H1 (cell line): ENCODE measurements around a stretch of chr12.

DNA sequence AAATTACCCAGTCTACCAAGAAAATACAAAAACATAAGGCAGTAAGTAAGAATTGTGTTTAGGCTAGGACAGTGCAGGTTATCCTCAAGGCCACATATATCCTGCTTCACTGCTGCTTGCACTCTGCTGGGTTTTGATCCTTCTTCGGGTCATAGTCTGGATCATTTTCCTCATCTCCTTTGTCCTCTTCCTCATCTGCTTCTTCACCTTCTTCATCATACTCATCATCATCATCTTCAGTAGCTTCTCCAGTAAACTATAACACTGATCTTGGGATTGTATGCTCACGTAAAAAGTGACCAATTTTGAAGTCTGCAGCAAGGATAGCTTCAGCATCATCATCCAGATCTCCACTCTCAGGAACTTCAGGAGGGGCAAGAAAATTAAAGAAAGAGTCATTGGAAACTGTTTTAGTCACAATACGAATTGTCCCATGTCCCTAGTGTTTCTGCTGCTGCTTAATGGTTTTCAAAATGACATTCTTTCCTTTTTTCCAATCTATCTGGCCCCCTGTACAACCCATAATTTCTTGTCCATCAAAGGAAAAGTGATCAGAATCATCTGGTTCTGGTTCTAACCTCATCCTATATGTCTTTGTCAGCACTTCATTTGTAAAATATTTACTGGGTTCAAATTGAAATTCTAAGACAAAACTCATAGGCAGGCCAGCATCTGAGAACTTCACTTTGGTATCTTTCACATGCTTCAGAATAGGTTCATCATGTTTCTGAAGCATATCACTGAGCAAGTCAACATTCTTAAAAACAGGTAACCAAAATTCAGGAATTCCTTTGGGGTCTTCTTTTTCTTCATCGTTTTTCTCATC, 29.2 kb downstream of the YARS2 start:
- RRBS: no CpG with 5 or more reads among the region's 4 CpGs
CAGE:
- cytosol, long polyA plus RNA: no peak
- long polyA plus RNA: no peak
- nucleus, long polyA plus RNA: start-site peak on the minus strand centred at position 169 of the sequence, 46 bp wide, 5 reads

DNA sequence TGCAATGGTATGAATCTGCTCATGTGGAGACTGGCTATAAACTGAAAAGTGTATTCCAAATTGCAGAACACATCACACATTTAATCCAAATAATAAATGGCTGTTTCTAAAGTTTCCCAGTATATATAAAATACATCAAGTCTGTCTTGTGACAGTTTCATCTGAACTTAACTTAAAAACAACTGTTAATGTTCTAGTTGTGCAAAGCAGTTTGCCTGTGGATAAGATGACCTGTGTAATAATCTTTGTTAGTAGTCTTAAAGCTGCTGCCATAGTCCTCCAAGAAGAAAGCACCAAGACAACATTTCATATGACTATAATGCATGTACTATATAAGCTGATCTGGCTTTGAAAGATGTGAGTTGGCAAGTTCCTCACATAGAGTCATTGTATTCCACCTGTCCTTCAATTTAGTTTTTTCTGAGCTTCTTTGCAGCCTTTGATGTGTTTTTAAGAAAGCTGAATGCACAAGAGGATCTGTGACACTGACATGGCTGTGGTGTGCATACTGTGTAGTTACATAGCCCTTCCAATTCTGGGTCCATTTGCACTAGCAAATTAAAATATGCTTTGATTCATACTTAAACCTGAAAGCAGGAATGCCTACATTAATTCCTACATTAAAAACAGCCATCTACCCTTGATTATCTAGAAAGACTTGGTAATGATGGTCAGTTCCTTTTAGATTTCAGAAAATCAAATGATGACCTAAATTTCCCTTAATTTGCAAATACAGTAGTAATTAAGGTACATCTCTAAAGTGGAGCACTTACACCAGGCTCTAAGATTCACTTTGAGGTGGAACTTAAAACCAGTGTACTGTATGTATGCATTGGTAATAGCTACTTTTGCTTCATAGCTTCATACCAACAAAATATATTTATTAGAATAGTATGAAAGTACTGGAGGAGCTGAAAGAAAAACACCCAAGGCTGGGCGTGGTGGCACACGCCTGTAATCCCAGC, 11.9 kb downstream of the YARS2 start:
- RRBS: no CpG with 5 or more reads among the region's 2 CpGs
CAGE:
- cytosol, long polyA plus RNA: no peak
- long polyA plus RNA: no peak
- nucleus, long polyA plus RNA: no peak

DNA sequence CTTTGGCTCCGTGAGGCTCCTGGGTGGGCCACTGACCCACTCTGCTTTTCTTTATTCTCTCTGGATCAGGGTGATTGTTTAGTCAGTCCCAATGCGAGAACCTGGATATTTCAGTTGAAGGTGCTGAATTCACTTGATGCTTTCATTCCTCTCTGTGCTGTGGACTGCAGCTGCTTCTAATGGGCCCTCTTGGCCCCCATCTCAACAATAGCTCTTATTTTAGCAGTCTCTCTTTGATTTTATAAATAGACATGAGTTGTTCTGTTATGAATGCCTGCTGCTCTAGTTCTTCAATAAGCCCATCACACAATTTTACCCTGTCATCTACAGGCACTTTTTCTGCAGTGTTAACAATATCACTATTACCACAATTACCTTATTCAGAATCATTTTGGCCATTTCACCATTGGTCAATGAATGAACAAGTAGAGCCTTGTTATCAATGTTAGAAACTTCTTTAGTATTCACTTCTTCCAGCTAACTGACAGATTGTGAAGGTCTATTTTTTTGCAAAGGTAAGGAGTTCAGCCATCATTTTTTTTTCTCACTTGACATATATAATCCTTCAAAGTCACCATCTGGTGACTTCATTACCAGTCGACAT, 54.2 kb upstream of the YARS2 start:
- RRBS: no CpG with 5 or more reads among the region's 3 CpGs
CAGE:
- cytosol, long polyA plus RNA: no peak
- long polyA plus RNA: no peak
- nucleus, long polyA plus RNA: no peak

GRCh38 chr12:32877397-32878348, 18.9 kb downstream of the PKP2 start:
- RRBS: no CpG with 5 or more reads among the region's 28 CpGs
CAGE:
- cytosol, long polyA plus RNA: no peak
- long polyA plus RNA: no peak
- nucleus, long polyA plus RNA: no peak

- RRBS: no CpG with 5 or more reads among the region's 6 CpGs
CAGE:
- cytosol, long polyA plus RNA: no peak
- long polyA plus RNA: no peak
- nucleus, long polyA plus RNA: no peak
Observed at GRCh38 chr12:32983835-32984469, 87.4 kb upstream of the PKP2 start.

DNA sequence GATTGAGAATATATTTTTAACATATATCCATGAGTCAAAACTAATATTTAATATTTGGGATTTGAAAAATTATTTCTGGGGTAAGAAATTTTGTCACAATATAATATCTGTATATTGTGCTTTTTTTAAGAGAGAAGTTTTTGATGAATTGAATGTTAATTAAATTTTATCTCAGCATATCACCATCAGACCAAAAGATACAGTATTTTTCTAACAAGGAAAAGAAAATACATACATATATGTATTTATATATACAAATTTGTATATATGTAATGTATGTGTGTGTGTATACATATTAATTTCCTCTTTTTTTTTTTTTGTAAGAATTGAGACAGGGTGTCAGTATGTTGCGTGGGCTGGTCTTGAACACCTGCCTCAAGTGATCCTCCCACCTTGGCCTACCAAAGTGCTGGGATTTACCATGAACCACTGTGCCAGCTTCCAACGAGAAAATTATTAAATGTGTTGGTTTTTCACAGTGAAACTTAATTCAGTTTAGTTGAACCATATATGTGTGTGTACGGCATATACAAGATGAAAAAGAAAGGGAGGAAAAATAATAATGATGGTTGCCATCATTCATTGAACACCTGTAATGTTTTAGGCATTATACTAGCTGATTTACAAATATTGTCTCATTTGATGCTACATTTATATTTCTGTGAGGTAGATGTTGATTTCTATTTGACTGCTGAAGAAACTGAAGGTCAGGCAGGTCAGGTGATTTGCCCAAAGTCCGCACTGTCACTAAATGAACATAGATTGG, 10.3 kb downstream of the ALG10 start:
- RRBS: no CpG with 5 or more reads among the region's 4 CpGs
CAGE:
- cytosol, long polyA plus RNA: no peak
- long polyA plus RNA: no peak
- nucleus, long polyA plus RNA: no peak

GRCh38 chr12:34600928-34601127, 578.5 kb downstream of the ALG10 start:
- RRBS: no CpG with 5 or more reads among the region's 11 CpGs
CAGE:
- cytosol, long polyA plus RNA: no peak
- long polyA plus RNA: no peak
- nucleus, long polyA plus RNA: no peak

DNA sequence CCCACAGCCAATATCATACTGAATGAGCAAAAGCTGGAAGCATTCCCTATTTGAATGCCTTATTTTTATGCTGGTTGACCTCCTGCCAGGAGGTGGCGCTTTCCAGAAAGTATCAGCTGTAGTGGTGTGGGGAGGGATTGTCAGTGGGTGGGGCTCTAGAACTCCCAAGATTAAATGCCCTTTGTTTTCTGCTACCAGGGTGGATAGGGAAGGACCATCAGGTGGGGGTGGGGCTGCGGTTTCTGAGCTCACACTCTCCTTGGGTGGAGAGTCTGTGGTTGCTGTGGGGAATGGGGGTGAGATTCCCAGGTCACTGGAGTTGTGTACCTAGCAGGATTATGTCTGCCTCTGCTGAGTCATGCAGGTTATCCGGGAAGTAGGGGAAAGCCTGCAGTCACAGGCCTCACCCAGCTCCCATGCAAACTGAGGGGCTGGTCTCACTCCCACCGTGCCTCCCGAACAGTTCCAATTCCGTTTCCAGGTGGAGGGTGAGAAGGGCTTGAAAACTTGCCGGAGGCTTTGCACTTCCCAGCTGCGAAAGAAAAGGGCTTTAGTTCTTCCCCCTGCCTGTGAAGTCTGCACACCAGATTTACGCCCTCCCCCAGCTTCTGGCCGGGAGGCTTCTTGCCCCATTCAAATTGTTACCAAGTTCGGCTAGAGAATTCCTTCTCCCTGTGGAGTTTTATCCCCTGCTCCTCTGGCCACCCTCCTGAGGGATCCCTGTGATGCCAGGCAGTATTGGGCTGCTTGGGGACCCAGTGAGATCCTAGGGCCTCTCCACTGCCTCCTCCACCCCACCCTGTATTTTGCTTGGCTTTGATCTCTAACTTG, 68.4 kb downstream of the ALG10B start:
- RRBS: no CpG with 5 or more reads among the region's 11 CpGs
CAGE:
- cytosol, long polyA plus RNA: no peak
- long polyA plus RNA: no peak
- nucleus, long polyA plus RNA: no peak

DNA sequence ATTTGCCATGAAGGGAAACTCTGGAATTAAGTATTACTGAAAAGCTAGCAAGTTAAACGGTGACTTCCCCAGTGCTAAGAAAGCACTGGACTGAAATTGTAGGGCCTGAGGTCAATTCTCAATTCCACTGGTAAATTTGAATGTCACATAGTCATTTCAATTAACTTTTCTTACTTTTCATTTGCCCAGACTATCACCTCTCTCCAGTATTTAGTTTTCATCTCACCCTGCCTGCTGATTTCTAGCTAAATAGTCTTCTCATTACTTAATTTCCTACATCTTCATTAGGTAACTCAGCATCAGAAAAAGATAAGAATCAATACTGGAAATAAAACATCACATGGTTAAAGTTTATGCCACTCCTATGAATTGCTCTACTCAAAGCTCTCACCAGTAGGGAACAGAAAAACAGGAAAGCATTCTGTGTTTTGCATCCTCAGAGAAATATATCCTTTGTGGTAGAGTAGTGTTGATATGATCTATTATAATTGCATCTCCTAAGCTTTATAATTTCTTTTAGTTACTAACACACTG, 10.1 kb downstream of the CPNE8 start:
- RRBS: no CpG with 5 or more reads among the region's 1 CpG
CAGE:
- cytosol, long polyA plus RNA: no peak
- long polyA plus RNA: no peak
- nucleus, long polyA plus RNA: no peak

DNA sequence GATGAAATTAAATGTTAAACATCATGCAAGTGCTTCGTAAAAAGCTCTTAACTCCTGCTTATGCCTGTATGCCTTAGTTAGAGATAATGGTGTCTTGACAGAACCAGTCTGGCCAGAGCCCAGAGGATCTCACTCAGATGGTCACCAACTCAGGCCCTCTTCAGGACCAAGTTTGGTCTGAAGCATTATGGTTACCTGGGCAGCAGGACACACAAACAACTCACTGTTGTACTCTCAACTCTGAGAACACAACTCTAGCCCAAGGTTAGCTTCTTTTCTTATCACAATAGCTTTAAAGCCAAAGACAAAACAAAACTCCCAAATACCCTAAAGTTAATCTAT, 115.4 kb downstream of the KIF21A start:
- RRBS: no CpG with 5 or more reads among the region's 1 CpG
CAGE:
- cytosol, long polyA plus RNA: no peak
- long polyA plus RNA: no peak
- nucleus, long polyA plus RNA: no peak

DNA sequence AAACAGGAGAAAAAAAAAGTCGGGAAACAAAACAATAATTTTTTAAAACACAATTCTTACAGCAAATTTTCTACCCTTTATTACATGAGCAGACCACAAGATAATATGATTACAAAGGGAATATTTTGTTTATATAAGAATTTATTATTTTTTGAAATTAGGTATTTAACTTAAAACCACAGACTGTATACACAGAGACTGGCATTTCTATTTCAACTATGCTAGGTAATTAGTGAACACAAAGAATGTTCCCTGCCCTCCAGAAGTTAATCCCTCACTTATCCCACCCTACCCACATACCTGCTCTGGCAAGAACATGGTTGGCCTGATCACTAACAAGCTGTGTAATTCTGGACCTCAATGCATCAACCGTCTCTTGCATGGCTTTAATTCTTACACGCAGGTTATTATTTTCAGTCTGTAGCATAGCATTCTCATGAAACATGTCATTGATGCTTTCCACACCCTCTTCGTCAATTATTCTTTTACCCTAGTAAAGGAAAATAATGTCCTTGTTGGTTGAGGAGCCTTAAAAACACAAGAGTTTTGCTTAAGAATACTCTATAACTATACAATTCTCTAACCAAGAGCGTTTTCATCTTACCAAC, 85.9 kb downstream of the KIF21A start:
- RRBS: no CpG with 5 or more reads among the region's 5 CpGs
CAGE:
- cytosol, long polyA plus RNA: no peak
- long polyA plus RNA: no peak
- nucleus, long polyA plus RNA: start-site peak on the minus strand centred at position 467 of the sequence, 13 bp wide, 46 reads

- RRBS: no CpG with 5 or more reads among the region's 1 CpG
CAGE:
- cytosol, long polyA plus RNA: no peak
- long polyA plus RNA: no peak
- nucleus, long polyA plus RNA: no peak
Observed at GRCh38 chr12:39467359-39467925, 24.5 kb upstream of the KIF21A start.

- RRBS: no CpG with 5 or more reads among the region's 5 CpGs
CAGE:
- cytosol, long polyA plus RNA: no peak
- long polyA plus RNA: no peak
- nucleus, long polyA plus RNA: no peak
Observed at GRCh38 chr12:39683001-39683578, 57.1 kb downstream of the C12orf40 start.

DNA sequence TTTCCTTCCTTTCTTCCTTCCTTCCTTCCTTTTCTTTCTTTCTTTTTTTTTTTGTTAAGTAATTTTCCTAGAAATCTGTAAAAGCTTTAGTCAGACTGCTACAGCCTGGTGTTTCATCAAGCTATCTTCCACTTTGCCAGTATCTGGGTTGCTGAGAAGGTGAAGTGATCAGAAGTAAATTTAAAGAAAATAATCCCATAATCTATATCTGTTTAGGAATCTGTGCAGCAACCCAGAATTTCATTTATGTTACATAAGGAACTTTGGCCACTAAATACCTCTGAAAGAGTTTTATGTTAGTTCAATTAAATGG, 227.5 kb downstream of the C12orf40 start:
CAGE:
- cytosol, long polyA plus RNA: no peak
- long polyA plus RNA: no peak
- nucleus, long polyA plus RNA: no peak

DNA sequence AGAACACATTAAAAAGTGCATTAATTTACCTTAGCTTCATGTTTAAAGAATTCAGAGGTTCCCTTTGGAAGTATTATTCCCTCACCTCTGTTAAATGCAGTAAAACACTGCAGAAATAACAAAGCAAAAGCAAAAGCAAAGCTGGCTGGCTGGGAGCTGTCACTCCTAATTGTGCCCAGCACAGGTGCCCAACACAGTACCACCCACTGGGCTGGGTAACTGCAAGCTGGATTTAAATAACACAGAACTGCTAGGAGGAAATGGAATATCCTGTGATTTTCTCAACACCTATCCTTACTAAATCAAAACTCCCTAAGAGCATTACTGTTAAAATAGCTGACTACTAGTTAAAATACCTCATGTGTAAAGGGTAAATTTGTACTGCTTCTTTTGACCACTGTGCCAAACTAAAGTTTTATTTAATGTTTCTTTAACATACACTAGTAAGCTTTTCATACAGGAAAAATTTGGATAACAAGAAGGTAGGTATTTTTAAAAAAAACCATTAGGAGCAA, 72.5 kb downstream of the SLC2A13 start:
CAGE:
- cytosol, long polyA plus RNA: no peak
- long polyA plus RNA: no peak
- nucleus, long polyA plus RNA: no peak

- RRBS: no CpG with 5 or more reads among the region's 1 CpG
CAGE:
- cytosol, long polyA plus RNA: no peak
- long polyA plus RNA: no peak
- nucleus, long polyA plus RNA: no peak
Observed at GRCh38 chr12:40156389-40156798, 50.5 kb upstream of the SLC2A13 start.

DNA sequence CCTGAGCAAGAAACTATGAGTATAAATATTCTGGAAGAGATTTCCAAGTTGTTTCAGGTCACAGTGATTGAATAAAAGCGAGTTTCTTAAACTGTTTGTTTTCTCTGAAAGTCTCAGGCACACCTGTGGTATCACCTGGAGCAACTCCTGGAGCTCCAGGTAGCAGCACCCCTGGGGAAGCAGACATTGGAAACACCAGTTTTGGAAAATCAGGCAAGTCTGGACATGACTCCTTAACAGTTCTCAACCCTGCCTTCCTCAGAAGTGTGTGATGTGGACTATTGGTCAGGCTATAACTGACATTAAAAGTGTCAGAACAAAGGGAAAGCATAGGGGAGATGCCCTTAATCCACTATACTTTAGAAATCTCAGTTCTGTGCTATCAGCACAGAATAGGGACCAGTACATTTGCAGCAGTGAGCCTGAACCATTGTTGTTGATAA, 217.6 kb upstream of the CNTN1 start:
- RRBS: no CpG with 5 or more reads among the region's 1 CpG
CAGE:
- cytosol, long polyA plus RNA: no peak
- long polyA plus RNA: start-site peak on the plus strand centred at position 240 of the sequence, 73 bp wide, 51 and 40 reads in 2 replicates
- nucleus, long polyA plus RNA: start-site peak on the plus strand centred at position 268 of the sequence, 17 bp wide, 178 reads

- RRBS: no CpG with 5 or more reads among the region's 3 CpGs
CAGE:
- cytosol, long polyA plus RNA: no peak
- long polyA plus RNA: no peak
- nucleus, long polyA plus RNA: no peak
Observed at GRCh38 chr12:41212551-41213161, 24.5 kb downstream of the PDZRN4 start.

GRCh38 chr12:41281366-41281856, 93.3 kb downstream of the PDZRN4 start:
- RRBS: no CpG with 5 or more reads among the region's 3 CpGs
CAGE:
- cytosol, long polyA plus RNA: no peak
- long polyA plus RNA: no peak
- nucleus, long polyA plus RNA: no peak

GRCh38 chr12:42038934-42039300, 105.8 kb downstream of the GXYLT1 start:
- RRBS: no CpG with 5 or more reads among the region's 1 CpG
CAGE:
- cytosol, long polyA plus RNA: no peak
- long polyA plus RNA: no peak
- nucleus, long polyA plus RNA: no peak